ENCODE measurements around the genes FAM89A and TRIM67.

- PRO-cap: no peak
Measured at GRCh38 chr1:231019476-231020002, 20.5 kb downstream of the FAM89A start.

DNA sequence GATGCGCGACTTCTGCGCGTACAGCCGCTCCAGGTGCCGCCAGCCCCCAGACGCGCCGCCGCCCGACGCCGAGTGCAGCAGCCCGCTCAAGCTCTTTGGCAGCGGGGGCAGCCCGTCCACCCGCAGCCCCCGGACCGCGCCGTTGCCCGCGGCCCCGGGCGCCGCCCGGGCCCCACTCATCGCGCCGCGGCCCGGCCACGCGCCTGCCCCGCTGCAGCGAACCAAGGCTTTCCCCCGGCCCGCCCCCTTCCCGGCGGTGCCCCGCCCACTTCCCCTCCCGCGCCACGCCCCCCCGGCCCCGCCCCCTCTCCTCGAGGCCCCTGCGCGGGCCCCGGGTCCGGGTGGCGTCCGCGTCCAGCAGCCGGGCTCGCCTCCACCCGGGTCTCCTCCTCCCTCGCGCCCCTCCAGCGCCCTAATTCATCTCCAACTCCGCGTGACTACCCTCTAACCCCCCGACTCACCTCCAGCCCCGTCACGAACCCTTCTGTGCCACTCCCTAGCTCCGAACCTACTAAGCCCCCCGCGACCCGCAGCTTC is at the start of gene FAM89A:
FAM89A (minus strand) TSS at position 223 of the 537 bp plus-strand sequence.
- PRO-cap: bidirectional peak, plus-strand start at position 317 of the sequence, minus-strand start at position 205 of the sequence

DNA sequence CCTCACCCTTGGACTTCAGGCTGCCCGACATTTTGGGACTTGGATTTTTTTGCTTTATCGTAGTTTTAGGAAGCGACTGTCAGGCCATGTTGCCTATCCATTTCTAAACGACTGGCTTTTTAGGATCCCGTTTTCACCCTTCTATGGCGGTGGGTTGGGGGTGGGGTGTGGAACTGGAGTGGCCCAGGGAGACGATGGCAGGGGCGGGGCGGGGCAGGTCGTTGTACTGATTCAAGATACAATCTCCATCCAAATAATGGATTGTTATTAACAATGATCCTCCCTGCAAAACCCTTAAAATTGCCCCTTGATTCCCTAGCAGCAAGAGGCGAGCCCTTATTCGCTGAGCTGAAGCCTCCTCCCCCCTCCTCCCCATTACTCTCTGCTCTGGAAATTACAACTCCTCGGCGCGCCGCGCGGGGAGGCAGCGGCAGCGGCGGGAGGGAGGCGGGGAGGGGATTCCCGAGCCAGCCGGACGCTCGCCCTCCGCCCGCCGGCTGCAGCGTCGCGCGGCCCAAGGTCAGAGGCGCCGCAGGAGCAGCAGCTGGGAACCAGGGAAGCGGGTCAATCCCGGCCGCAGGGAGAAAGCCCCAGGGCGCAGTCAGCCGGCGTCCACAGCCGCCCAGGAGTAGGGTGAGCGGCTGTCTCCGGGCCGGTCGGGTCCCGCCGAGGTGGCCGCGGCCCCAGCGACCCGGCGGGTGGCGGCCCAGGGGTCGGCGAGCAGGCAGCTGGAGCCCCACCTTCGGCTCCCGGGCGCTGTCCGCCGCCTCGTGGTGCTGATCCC is at the start of gene TRIM67:
TRIM67 (plus strand) TSS at position 397 of the 784 bp plus-strand sequence.
- PRO-cap: no peak

GRCh38 chr1:231234132-231234598 is 6.8 kb downstream of the C1orf131 start:
- PRO-cap: no peak

DNA sequence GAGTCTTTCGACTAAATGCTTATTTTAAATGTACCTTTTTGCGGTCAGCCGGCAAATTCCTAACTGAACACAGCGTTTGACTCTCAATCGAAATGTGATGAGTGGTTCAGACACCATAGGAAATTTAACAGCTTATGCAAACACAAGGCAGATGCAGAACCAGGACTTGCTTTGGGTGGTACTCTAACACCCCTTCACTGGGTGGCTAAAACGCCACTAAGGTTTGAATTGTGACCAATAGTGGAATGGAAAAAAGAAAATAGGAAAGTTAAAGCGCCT is 1.7 kb downstream of the EGLN1 start:
- PRO-cap: no peak

DNA sequence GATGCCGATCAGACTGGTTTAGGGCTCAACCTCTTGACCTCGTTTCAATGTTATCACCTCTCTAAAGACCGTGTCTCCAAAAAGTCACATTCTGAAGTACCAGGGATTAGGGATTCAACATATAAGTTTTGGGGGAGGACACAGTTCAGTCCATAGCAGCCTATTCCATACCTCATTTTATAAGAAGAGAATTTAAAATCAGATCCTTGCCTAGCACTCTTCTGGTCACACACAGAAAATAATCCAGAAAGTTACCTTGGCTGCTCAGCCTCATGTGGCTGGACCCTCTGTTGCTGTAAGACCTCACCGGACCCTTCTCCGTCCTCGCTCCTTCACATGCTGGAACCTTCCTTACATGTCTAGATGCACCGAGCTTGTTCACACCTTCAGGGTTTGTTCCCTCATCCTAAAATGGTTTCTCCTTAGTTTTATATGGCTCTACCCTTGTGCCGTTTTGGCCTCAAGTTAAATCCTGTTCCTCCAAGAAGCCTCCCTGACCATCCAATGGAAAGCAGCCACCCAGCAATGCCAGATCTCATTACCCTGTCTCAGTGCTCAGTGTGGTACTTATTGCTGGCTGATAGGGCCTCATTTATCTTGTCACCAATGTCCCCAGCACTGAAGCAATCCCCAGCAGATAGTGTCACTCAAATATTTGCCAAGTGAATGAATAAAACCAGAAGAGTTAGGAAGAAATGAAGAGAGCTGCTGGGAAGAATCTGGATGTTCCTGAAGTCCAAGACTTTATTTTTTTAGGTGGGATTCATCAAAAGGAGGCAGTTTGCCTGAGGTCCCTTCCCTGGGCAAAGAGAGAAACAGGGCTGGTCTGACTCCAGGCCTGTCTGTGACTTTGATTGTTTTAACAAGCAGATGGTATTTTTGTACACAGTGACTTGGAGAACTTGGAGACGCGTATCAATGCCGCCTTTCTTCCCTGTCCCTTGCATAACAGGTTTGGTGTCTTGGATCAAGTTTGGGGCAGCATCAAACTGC is 221.0 kb downstream of the DISC1 start:
- PRO-cap: no peak

- PRO-cap: unidirectional peak, plus-strand start at chr1:232518809
Measured at GRCh38 chr1:232518284-232519090, 111.4 kb downstream of the SIPA1L2 start.

- PRO-cap: no peak
Measured at GRCh38 chr1:232542747-232543177, 87.2 kb downstream of the SIPA1L2 start.

GRCh38 chr1:232548470-232549249 is 81.3 kb downstream of the SIPA1L2 start:
- PRO-cap: no peak

DNA sequence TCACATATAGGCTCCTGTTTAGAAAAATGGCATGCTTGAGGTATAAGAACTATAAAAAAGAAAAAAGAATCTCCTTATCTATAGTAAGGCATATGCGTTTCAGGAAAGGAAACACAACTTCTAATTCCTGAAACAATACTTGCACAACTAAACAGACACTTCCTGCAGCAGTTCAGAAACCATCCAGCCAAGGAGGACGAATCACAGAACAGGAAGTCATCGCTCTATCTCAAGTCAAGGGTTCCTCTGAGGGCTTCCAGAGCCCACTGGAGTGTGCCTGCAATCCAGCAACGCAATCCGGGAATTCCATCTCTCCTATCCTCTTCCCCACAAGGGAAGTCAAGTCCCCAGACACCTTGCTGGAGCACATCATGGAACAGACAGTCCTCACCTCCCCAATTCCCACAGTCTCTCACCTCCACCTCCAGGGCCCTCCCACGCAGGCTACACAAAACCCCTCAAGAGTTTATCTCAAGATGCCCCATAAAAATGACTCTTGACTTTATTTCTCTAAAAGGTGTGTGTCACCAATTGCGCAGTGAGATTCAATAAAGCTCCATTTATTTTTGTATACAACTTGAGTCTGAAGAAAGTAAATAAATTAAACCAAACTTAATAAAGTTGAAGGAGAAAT is 40.0 kb downstream of the SIPA1L2 start:
- PRO-cap: no peak

DNA sequence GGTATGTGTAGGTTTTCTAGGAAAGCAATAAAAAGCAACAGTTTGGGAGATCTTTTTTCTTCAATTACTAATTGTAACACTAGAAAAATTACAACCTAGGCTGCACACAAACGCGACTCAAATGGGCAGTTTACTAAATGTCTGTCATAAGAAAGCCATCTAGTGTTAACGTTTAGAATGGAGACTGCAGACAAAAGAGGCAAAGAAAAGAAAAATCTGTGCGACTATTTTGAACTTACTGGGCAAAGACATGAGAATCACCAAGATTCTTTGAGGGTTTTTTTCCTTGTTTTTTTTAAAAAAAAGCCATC is 1.3 kb downstream of the SIPA1L2 start:
- PRO-cap: unidirectional peak, minus-strand start at position 123 of the sequence

- PRO-cap: no peak
Measured at GRCh38 chr1:232687248-232687586, 57.3 kb upstream of the SIPA1L2 start.

DNA sequence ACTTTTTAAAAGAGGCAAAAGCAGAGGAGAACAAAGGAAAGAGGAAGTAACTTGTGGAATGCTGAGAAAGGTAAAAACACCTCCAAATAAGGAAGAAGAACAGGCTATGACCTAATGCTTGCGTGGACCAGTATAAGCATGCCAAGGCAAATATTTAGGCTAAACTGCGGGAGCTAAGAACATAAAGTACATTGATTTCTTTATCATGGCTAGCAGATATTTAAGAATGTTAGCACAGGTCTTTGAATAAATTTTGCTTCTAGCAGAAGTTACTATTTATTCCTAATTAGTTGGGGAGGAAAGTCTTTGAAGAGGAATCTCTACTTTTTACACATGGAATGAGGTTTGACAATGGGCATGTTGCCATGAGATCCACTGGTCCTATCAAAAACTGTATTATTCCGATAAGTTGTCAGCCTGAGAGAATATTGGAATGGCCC is 59.4 kb upstream of the MAP10 start:
- PRO-cap: no peak

GRCh38 chr1:232868894-232869344 is 63.7 kb downstream of the MAP10 start:
- PRO-cap: no peak

- PRO-cap: no peak
Measured at GRCh38 chr1:232903972-232904587, 46.3 kb upstream of the NTPCR start.

DNA sequence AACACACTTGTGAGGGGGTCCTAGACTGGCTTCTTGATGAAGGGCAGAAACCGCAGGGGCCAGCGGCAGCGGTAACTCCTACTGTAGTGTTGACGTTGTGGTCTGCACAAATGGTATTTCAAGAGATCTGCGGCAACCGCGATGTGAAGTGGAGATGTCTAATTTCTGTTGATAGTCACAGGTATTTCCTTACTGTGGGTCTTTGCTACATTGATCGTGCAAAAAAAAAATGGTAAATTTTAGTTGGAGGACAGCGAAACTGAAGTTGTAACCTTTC is 479 bp downstream of the NTPCR start:
- PRO-cap: no peak

DNA sequence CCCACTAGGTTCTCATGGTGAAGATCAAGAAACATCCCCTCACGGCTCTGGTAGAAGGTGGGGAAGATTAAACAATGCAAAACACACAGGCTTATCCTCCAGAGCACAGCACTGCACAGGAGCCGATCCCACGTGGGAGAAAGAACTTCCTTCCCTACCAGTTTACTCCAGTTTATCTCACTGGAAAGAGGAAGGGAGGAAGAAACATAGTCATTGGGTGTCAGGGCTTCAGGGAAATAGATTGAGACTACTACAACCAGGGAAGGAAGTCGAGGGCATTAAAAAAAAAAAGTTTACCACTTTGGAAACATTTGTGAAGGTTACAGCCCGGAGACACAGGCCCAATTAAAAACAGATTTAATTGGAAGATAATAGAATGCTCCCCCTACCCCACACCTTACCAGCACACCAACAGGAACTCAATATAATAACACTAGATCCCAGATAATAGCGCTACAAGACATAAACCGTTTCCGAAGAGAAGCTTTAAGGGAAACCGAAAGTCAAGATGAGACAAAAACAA is 164.6 kb downstream of the NTPCR start:
- PRO-cap: no peak

GRCh38 chr1:233400500-233400725 is 72.9 kb downstream of the MAP3K21 start:
- PRO-cap: unidirectional peak, minus-strand start at chr1:233400604

DNA sequence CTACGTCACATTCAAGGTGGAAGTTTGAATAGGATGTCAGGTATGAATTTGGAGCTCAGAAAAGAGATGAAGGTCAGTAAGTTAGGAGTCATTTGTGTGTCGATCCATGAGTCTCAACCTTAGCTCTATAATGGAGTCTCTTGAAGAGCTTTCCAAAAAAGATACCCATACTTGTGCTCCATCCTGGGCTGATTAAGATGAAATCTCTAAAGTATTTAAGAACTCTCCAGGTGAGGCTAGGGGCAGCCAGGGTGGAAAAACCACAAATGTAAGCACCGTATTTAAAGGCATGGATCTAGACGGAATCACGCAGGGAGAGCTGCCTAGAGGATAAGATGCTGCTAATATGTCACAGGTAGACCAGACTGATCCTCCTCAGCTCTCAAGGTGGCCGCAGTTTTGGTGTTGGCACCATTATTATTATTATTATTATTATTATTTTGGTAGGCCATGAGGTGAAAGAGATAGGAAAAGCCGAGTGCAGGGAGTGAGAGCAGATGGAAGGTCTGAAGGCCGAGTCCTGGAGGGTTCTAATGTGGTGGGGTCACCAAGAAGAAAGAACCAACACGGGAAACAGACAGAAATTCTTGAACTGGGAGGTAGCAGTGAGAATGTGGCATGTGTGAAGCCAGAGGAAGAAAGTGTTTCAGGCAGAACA is 32.3 kb downstream of the KCNK1 start:
- PRO-cap: no peak

DNA sequence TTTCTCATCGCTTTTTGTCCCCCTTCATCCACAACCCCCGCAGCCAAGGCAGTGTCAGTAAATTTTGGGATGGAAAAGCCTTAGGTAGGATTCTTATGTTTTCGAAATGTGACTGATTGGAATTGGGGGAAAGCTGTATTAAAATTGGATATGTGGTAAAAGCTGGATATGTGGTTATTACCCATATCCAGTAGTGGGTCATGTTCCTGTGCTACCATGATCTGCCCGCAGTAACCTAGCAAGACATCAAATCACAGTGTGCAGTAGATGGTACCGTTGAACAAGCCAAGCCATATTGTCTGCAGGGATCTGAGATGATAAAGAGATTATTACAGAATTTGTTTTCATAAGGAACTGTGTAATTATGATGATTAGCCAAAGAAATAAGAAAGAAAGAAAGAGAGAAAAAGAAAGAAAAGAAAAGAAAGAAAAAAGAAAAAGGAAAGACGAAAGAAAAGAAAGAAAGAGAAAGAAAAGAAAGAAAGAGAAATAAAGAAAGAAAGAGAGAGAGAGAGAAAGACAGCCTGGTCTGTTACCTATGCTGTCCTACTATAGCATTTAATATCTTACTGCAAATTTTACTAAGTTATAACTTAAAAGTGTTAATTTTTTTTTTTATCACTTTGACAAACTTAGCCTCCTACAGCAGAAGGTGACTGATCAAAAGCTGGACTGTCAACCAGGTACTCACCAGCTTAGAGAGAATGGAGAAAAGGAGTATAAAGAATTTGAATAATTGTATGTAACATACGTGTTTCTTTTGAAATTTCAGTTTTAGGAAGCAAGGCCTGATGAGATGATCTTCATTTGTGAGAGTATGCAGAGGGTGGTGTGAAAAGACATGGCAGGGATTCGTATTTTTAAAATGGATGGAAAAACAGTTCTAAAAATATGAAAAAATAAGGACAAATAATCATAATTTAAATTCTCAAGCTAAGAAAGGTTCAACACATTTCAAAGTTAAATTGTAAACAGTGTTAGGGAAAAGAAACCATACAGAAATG is 43.6 kb downstream of the KCNK1 start:
- PRO-cap: no peak